T47D (cell line): ENCODE measurements around the genes WSB2, VSIG10 and BICDL1.

GRCh38 chr12:116635476-116636130, 76.4 kb downstream of the MAP1LC3B2 start:
- RRBS = no CpG with 5 or more reads among the region's 11 CpGs

DNA sequence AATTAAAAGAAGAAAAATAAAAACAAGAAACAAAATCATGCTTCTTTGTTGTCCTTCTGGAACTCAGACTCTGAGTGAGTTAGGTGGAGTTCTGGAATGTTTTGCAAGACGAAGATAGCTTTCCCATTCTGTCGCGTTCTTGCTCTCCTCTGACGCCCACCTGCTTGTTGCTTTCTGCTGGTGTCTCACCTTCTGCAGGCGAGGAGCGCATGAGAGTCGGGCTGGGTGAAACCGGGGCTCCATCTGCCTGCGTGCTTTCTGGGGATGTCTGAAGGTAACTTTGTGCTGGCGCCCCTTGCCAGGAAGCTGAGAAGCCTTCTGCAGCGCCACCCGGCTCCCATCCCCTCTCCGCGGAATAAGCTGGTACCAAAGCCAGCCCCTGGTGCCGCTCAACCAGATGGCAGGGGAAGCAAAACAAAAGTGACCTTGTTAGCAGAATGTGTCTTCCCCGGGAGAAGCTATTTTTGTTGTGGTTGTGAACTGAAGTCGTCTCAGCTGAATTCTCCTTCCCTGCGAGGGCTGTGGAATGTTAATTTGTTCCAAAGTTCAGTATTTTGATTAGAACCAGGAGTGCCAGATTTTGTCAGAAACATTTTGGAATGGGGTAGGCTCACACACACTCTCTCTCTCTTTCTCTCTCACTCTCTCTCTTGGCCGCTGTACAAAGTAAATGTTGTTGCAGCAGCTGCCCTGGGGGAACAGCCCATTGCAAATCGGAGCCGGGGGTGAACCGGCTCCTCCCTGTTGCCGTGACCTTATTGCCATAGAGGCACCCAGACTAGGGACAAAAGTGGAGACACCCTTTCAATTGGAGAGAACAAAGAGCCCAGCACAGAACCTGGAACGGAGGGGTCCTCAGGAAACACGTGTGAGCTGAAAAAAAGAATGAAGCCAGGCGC, 79.4 kb downstream of the SPRING1 start:
- RRBS = 6% methylated on average over 7 of the region's 26 CpGs

DNA sequence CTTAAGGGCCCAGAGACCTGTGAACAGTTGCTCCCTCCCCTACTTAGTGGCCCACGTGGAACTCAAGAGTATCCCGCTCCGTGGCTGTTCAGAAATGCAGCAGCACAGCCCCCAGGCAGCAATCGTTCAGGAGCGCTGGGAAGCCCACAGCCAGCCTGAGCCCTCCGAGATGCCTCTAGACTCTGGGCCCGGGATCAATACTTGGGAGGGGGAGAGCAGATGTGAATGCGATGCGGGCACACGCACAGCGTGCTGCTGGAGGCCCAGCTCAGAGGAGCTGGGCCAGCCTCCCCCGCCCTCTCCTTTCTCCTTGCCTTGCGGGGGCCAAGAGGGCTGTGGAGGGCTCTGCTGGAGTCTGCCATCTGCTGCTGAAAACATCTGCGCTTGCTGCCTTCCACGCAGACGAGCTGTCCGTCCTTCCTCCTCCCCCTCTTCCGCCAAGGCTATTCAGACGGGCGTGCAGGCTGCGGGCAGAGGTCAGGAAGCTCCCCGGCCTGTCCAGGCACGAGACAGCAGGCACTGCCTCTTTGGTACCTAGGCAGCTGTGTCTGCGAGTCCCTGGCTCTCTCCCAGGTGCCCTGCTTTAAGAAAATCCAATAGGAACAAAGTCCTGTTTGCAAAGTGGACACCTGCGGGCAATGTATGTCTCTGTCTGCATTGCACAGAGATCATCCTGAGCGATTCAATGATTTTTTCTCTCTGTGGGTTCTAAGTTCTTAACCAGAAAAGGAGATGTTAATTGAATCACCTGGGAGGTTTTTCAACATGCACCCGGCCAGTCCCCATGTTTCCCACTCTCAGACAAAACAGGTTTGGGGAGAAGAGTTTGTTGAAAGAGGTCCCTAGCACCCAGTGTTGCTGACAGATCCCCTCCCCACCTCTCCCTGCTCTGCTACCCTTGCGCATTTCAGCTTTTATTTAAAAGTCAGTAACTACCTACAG, 75.1 kb downstream of the SPRING1 start:
- RRBS = no CpG with 5 or more reads among the region's 28 CpGs

DNA sequence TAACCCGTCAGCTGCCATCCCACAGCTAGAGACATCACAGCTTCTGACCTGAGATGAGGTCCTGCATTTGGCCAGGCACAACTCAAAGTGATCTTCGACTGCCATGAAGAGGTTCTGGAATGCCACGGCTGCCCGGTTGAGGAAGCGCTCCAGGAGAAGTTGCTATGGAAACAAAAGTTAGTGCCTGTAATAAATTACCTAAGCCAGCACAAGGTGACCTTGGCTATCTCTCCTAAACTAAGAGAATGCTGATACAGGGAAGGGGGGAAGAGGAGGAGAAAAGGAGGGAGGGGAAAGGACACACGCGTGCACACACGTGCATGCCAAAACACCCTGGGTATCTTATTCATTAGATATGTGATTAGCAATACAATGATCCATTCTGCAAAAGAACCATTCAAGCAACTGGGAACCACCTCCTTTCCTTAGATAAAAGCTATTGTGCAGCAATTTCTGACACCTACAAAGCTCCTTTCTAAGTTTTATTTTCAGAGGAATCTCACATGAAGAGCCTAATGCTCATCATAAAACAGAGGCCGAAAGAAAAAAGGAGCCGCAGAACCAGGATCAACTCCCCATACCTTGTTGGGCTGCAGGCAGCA, 18.1 kb downstream of the SPRING1 start:
- RRBS = no CpG with 5 or more reads among the region's 10 CpGs

GRCh38 chr12:117042152-117042717, 57.0 kb downstream of the TESC start:
- RRBS = no CpG with 5 or more reads among the region's 16 CpGs

GRCh38 chr12:117046361-117046913, 52.8 kb downstream of the TESC start:
- RRBS = 22% methylated on average over 2 of the region's 29 CpGs

GRCh38 chr12:117139251-117139733, 40.1 kb upstream of the TESC start:
- RRBS = no CpG with 5 or more reads among the region's 5 CpGs

GRCh38 chr12:117533630-117534084, 172.2 kb upstream of the NOS1 start:
- RRBS = no CpG with 5 or more reads among the region's 8 CpGs

DNA sequence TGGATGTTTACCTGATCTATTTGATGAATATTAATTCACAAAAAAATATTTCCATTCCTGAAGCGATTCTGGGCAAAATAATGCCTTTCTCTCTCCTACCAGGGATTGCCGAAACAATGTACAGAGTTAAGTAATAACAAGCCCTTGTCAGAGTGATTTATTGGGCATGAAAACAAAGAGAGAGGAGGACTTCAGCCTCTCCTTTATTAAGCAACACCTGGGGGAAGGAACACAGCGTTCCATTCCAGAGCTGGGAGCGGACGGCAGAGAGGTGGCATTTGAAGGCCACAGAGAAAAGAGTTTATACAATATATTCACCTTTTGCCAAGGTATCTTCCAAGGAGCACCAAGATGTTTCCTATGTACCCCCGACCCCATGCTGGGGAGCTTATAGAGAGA, 165.8 kb downstream of the KSR2 start:
- RRBS = no CpG with 5 or more reads among the region's 6 CpGs

DNA sequence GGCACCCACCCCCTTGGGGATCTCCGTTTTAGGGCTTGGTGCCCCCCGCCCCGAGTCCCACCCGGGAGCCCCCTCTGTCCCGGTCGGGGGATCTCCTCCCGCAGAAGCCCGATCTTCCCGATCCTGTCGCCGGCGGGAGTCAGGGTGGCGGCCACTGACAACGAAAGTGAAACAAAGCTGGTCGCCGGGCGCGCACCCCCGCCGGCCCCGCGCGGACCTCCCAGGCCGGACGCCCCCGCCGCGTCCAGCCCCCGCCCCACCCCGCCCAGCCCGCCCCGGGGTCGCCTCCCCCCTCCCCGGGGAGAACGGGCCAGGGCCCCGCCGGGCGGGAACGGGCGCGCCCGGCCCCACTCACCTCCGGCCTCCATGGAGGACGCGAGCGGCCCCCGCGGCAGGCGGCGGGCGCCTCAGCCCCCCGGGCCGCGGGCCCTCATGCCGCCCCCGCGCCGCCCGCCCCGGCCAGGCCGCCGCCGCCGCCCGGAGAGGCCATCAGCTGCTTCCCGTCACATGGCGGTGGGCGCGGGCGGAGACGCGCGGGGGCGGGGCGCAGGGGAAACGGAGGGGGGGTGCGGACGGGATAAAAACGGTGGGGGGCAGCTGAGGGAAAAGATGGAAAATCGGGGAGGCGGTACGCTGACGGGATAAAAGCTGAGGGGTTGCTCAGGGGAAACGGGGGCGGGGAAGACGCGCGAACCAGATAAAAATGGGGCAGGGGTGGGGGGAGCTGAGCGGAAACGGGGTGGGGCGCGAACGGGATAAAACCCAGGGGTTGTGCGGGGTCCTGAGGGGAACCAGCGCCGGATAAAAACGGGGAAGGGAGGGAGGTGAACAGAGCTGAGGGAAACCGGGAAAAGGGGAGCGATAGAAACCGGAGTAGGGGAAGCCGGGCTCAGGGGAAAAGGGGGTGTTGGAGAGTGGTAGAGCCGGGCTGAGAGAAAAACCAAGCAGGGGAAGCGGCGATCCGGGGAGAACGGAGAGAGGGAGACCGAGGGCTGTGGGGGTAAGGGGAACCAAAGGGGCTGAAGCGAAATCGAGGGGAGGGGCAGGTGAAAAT, at the start of gene WSB2:
Gene WSB2, minus strand, starts transcription at position 499 of the 1,054 bp plus-strand sequence.
- RRBS = 1% methylated on average over 36 of the region's 109 CpGs

GRCh38 chr12:118068384-118069189, 7.6 kb upstream of the WSB2 start:
- RRBS = no CpG with 5 or more reads among the region's 6 CpGs

GRCh38 chr12:118103480-118104519, at the start of gene VSIG10:
Gene VSIG10 (minus strand): TSS chr12:118104011.
- RRBS = 1% methylated on average over 70 of the region's 89 CpGs

GRCh38 chr12:118136532-118137082, 683 bp downstream of the PEBP1 start:
- RRBS = 2% methylated on average over 24 of the region's 32 CpGs

- RRBS = no CpG with 5 or more reads among the region's 21 CpGs
These were observed 404 bp upstream of the SUDS3 start for GRCh38 chr12:118375951-118376351.

- RRBS = no CpG with 5 or more reads among the region's 6 CpGs
These were observed 802 bp upstream of the HSPB8 start for GRCh38 chr12:119177941-119178317.

DNA sequence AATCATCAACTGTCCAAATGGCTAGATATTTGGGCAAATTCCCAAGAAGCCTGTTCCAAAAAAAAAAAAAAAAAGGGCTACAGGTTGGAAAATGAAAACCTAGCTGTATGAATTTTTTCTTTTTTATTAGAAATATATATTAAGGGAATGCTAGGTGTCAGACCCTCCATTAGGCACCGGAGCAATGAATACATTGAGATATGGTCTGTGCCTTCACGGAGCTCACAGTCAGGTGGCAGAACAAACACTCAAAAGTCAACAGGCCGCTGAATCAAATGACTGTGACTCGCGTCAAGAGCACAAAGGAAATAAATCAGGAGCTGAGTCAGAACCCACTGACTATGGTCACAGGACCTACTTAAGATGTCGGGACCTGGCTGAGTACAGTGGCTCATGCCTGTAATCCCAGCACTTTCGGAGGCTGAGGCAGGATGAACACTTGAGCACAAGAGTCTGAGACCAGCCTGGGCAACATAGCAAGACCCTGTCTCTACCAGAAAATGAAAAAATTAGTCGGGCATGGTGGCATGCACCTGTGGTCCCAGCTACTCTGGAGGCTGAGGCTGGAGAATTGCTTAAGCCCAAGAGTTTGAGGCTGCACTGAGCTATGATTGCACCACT, 19.7 kb downstream of the TMEM233 start:
- RRBS = no CpG with 5 or more reads among the region's 8 CpGs

- RRBS = no CpG with 5 or more reads among the region's 20 CpGs
These were observed 19.0 kb downstream of the PRKAB1 start for GRCh38 chr12:119686803-119687385.

DNA sequence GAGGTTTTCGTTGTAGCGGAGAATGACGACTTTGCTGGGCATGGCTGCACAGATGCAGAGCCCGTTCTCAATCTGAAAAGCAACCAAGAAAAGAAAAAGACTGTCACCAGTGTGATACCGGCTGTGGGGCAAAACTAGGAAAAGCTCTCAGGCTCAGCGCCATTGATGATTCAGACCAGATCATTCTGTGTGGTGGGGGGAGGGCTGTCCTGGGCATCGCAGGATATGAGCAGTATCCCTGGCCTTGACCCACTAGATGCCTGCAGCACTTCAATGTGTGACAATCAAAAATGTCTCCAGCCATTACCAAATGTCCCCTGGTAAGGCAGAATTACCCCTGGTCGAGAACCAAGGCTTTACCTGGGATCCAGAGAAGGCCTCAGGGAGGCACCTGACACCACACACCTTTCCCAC, 36.5 kb downstream of the PRKAB1 start:
- RRBS = no CpG with 5 or more reads among the region's 8 CpGs

- RRBS = 1% methylated on average over 69 of the region's 133 CpGs
These were observed at the start of gene BICDL1 for GRCh38 chr12:119988658-119989710. Gene BICDL1 (plus strand): TSS chr12:119989236.